Measurements from ENCODE around the genes NTMT2, FMO1 and FMO4.

- PRO-cap: no peak
Observed at GRCh38 chr1:168608871-168609936, 32.8 kb downstream of the XCL1 start.

DNA sequence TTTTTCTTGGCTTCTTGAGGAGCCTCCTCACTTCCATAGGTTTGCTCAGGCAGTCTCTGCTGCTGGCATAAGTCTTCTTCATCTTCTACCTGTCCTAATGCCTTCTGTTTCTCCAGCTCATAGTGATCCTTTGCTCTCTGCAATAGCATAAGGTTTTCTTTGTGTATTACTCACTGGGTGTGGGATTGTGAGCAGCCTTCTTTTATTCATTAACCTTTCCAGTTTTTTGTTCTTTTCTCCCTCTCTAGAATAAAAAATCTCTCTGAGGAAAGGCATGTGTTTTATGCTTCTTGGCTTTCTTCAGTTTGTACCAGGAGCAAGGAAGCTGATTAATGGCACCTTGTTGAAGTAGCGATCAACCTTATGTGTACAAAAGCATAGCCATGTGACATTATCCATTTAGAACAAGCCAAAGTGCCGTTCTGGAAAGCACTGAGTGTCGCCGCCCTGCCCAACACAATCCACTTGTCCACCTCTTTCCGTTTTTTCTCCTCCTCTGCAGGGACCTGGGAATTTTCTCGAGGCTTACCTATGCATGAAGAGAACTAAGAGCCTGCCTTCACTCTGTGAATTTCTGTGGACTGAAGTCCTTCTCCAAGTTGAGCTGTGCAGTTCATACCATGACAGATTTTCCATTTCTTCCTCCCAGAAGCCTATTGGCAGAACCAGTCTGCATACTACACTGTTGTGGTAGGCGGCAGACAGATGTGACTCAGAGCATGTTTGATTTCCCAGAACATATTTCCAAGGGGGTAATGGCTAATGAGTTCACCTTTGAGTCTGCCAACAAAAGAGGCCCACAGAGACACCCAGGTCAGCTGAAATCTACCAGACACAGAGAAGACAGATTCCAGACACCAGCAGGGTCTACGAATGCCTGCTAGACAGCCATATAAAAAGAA is 39.0 kb downstream of the DPT start:
- PRO-cap: no peak

- PRO-cap: no peak
Observed at GRCh38 chr1:168772274-168772837, 43.4 kb upstream of the DPT start.

- PRO-cap: no peak
Observed at GRCh38 chr1:168833707-168834164, 104.7 kb upstream of the DPT start.

DNA sequence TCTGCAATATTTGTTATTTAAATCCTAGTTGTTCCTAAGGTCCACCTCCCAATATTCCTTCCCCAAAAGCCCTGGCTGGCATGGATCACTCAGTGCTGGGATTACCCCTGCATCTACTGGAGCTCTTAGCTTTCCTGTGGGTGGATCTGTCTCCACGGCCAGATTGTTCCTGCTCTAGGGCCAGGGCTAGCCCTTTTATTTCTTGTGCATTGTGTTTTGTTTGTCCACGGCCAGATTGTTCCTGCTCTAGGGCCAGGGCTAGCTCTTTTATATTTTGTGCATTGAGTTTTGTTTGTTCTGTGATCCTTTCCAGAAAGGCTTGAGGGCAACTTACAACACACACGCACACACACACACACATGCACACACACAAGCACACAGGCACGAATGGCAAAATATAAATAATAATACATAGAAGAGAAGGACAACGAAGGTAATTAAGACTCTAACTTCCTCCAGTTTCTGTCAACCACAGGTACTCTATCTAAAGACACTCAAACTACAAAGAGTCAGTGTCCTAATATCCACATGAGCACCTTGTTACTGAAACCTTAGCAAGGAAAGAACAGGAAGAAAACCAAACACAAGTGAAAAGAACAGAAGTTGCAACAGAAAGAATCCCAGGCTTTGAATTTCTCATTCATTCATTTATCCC is 33.0 kb upstream of the ATP1B1 start:
- PRO-cap: no peak

DNA sequence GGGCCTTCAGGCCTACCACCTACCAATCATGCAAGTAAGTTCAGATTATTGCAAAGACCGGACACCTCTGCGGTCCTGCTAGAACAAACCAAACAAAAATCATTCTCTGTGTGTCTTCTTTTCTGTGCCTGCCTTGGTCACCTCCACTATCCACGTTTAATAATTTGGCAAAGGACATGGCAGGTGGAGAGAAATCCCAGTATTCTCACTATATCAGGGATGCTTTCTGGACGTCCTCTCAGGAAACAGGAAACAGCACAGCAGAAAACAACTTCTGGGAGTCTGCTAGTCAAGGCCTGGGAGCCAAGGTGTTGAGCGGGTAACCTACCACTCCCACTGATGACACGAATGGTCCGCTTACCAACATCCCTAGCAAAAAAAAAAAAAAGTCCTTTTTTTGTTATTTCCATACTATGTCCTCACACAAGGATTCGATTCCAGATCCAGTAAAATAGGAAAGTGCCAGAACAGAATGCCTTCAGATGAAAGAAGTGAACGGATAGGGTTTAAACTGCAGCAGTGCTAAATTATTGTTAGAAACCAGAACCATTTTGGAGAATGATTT is 4.5 kb upstream of the ATP1B1 start:
- PRO-cap: no peak

DNA sequence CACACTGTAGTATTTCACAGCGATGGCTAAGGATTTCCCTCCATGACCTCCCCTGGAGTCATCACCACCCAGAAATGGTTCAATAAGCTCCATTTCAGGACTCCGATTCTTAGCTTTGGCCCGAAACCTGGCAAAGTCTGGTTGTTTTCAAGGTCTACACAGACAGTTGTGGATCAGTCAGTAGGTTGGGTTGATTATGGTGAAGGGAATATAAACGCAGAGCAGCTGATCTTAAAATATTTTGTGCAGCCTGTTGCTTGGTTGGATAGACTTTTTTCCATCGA is 887 bp downstream of the ATP1B1 start:
- PRO-cap: no peak

DNA sequence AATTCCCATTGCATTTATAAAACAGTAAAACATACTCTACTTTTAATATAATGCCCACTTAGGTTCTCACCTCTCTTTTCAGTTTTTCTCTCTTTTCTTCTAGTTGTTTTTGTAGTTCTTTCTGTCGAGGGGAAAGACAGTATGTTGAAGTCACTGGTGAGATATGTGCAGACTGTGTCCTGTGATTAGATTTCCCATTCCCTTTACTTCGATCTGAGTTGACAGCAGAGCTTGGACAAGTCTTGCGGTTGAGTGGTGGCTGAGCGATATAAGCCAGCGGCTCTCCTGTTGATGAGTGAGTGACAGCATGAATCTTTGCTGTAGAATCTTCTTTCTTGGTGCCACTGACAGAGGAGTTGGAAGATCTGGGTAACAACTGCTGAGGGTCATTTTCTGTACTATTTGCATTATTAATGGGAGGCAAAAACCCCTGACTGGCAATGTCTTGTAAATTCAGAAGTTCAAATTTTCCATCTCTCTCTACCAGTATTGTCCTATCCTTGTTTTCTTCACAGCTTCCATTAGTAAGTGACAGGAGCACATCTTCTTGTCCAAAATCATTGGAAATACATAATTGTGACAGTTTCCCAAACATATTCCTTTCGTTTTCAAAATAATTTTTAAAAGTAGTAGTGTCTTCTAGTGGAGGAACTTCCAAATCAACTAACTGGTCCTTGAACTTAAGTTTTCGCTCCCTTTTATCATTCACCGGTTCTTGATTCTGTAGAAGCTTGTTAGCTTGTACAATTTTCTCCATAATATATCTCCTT is 5.8 kb downstream of the CCDC181 start:
- PRO-cap: no peak

DNA sequence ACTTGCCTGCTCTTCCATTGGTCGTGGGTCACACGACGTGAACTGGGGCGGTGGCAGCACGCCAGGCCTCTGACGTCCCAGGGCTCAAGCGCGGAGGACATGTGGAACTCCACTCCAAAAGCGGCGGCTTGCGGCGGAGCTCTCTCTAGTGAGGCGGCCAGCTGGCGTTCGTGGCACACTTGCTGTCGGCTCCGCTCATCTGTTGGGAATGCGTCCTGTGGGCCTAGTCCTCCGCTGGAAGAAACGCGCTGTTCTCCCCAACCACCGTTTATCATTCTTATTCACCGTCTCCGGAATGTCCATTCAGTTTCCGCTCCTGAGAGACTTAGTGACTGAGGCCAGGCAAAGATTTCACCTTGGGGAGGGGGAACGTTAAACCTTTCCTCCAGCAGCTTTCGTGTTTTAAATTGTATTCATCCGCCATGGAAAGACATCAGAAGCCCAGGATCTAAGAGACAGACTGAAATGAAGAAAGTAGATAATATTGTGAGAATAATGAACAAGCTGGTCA is 358 bp upstream of the SLC19A2 start:
- PRO-cap: bidirectional peak, plus-strand start at position 117 of the sequence, minus-strand start outside the sequence

GRCh38 chr1:169527886-169528277 is 42.1 kb upstream of the SLC19A2 start:
- PRO-cap: no peak

DNA sequence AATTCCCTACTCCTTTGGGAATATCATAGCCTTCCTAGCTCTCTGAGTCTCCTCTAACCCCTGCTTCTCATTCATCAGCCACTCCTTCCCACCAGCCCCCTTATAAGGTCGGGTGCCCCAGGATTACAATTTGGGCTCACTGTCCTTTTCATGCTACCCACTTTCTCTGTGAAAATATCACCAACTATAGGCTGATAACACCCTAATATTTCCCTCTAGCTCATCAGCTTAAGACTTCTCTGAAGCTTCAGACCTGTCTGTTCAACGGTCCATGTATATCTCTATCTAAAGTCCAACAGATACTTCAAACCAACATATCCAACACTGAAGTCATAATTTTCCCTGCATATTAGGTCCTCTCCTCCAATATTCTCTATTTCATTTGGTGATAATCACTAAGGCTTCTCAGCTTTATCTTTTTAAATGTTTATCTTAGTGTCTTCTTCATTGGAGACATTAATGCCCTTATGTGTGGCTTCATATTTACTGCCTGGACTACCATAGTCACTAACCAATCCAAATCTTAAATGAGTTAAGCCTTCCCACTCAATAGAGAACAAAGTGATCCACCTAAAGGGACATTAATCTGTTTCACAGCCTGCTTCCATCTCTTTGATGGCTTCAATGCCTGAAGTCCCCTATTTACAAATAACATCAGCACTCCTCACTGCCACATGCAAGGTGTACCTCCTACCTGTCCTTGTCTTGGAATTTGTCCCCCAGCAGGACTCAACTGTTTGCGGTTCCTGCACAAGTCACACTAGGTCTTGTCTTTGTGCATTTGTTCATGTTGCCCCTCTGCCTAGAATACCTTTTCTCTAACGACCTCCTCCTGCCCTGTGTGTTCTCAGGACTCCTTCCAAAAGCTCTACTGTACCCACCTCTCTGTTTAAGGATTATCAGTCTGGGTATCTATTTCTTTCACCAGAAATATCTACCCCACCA is 27.6 kb downstream of the SCYL3 start:
- PRO-cap: no peak

- PRO-cap: no peak
Observed at GRCh38 chr1:170145491-170146059, at the start of gene NTMT2. TSS of gene NTMT2 (plus strand) at chr1:170145959.

GRCh38 chr1:170735618-170736128 is 71.7 kb downstream of the PRRX1 start:
- PRO-cap: no peak

GRCh38 chr1:171112411-171113148 is 21.9 kb downstream of the FMO3 start:
- PRO-cap: no peak

DNA sequence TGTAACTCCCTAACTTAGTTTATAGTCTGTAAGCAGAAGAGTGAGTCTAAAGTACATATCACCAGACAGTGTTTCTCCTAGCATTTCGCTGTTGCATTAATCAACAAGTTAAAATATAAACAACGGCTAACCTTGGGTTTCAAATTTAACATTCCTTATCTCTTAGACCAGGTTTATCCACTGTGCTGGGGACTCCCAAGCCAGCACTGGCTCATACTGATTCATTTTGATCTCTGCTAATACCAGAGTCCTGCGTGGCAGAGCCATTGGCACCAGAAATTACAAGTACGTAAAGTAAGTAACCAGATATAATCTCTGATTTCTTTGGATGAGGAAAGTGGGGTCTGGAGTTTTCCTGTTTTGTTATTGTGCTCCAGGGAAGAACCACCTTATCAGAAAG is at the start of gene FMO1:
Gene FMO1, plus strand, starts transcription at position 165 of the 400 bp plus-strand sequence.
- PRO-cap: no peak

GRCh38 chr1:171313704-171314284 is at the start of gene FMO4:
TSS of gene FMO4 (plus strand) at chr1:171314183.
- PRO-cap: no peak

DNA sequence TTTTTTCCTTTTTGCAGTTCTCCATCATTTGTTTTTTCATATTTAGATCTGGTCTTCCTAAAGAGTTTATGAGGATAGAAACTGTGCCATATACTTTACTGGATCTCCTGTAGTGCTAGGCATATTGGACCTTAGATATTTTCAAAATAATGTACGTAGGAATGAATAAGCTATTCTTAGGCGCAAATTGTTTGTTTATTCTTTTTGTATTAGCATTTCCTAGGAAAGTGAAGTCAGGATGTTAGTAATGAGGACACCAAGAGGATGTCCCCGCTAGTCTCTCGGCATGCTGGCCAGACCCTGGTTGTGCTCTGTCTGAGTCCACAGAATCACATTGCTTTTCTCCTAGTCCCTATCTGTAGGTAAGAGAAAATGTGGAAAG is 31.0 kb downstream of the DNM3 start:
- PRO-cap: no peak

DNA sequence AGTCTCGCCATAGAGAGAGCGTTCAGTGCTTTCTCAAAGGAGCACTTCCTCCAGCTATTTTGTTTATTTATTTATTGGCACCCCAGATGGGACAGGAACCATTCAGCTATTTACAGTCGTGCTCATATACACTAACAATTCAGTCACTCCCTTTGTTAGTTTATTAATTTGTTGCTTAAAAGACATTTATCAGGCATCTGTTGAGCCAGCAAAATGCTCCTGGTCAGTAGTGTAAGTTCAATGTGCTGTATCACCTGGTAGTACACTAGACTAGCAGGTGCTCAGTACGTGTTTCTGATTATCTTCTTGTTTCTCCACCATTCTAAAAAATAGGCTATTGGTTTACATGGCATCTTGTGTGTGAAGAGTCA is 156.2 kb downstream of the DNM3 start:
- PRO-cap: no peak

DNA sequence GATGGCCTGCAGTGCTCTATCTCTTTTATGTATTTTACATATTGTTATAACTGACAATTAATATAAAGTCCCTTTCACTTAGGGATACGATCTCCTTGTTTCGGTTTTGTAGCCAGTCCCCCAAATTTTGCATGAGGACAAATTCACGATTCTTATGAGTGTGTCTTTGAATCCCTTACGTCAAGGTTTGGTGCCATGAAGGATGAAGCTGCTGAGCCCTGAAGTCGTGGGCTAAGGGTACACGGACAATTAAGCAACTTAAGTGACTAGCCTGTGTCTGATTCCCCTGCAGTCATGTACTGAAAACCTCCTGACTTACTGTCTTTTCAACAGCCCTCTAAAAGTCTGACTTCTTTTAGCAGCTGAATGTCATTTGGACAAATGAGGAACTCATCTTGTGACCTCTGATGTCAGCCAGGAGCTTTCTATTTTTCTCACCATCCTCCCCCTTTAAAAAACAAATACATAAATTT is 27.2 kb upstream of the C1orf105 start:
- PRO-cap: no peak

DNA sequence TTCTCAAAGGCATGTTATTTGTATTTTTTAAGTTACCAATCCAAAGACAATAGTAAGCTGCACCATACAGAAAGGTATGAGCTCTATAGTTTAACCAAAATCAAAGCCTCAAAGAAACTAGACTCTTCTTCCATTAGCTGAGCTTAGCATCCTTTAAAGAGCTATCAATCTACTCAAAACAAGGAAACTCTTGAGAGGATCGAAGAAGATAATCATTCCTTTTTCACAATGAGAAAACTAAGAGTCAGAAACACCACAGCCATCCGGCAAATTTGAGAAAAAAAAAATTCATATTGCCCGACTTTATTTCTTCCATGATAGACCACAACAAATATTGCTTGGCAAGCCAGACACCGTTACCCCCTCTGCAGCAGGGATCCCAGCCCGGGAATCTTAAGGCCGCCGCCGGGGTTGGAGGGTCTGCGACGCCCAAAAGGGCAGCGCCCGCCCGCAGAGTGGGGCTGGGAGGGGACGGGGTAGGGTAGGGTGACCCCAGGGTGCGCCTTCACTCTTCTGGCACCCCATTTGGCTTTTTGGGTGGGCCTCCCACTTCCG is 449 bp downstream of the PIGC start:
- PRO-cap: no peak

All from sternocleidomastoid (tissue), 1 donor.